T47D (cell line): ENCODE measurements around a stretch of chr10.

DNA sequence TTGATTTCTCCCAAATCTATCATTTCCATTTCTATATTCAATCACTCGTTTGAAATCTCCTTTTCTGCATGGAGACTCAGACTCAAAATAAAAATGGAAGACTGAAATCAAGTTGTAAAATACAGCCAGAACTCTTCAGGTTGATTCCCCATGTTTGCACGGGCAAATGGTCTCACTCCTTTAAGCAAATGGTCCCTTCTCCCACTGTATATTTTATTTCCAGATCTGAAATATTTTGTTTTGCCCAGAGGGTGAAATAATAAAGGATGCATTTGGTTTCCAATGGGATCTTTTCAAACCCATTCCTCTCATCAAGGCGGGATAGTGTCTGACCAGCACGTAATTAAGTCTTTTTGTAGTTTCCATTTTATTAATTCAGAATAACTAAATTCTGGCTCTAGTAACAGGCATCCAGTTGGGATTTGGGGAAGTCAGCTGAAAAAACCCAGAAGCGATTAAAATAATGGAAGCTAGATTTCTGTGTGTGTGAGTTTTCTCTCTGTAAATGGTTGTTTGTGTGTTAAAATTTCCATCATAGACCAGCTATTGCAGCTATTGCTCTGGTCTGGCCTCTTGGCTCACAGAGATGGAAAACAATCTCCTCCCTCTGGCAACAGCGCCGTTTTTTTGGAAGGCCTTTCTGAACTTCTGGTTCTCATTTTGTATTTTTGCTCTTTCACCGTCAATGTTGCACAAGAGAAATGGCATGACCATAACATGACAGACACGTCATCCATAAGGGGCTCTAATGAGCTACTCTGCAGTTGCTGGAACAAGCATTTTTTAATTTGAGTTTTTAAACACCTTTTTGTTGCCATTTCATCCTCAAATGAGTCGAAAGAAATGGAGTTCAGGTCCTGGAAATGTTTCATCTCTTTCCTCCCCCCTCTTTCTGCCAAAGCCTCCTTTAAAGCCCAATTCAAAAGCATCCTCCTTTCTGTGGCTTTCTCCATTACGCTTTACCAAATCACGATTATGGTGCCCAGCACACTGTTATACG lies 91.1 kb downstream of the CUBN start:
- RRBS = no CpG with 5 or more reads among the region's 13 CpGs

DNA sequence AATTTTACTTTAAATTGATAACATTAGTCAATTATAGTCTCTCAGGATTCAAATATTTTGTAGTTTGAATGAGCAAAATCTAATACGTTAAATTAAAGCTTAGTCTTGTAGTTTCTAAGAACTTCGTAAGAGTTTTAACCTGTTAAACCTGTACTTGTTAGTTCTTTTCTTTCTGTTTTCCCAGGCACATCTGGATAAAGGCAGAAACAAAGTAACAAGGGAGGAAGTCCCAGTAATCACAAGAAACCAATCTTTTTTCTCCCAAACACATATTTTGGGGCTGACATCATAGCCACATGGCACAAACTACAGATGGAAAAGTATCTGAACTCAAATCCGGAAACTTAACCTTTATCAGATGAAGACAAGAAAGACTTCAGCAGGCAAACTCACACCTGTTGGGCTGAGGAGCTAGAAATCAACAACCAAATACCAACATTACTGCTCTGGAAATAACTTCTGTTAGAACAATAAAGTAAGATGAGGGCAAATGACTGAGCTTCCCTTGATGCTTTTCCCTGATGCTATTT lies 67.2 kb downstream of the CUBN start:
- RRBS = no CpG with 5 or more reads among the region's 3 CpGs

DNA sequence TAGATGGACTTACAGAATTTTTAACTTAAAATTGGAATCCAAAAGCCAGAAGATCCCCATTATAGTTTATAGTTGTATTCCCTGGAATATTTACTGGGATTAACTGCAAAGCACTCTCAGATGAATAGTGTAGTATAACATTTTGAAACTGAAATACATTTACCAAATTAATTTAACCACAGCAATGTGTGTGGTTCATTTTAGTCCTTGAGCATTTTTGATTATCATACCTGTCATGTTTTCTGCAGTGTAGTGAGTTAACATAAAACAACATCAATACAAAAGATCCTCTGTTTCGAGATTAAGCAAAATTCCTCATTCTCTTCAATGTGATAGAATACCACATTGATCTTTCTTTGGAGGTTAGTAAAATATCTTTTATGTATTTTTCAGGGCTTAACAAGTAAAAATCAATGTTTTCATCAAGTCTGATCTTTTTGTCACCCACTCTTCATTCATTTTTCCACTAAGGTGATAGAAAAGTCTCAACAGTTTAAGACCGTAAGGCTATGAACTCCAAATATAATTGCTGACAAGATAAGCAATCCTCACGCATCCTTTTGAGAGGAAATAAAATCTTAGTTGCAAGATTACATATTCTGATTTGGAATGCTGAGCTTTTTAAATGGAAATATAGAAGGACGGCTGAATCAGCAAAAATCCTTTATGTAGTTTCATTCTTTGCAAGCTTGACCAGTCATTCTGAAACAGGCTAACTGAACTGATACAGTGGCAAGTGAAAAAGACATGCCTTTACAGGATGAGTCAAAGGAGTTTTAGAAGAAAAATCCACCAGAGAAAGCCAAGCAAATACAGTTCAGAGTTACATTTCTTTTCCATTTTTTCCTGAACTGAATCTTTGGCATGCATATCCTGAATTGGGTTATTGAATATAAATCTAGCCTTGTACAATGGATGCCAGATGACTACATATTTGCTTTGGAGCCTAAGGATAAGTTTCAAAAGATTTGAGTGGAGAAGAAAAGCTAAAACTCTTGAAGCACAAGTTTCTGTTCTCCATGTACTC lies 4.1 kb downstream of the VIM start:
- RRBS = no CpG with 5 or more reads among the region's 4 CpGs

GRCh38 chr10:17445331-17446240 lies 8.8 kb downstream of the ST8SIA6 start:
- RRBS = no CpG with 5 or more reads among the region's 8 CpGs

GRCh38 chr10:17744244-17745178 lies 7.5 kb upstream of the TMEM236 start:
- RRBS = no CpG with 5 or more reads among the region's 10 CpGs

- RRBS = no CpG with 5 or more reads among the region's 8 CpGs
Observed at GRCh38 chr10:17784711-17785422, 24.3 kb upstream of the MRC1 start.

DNA sequence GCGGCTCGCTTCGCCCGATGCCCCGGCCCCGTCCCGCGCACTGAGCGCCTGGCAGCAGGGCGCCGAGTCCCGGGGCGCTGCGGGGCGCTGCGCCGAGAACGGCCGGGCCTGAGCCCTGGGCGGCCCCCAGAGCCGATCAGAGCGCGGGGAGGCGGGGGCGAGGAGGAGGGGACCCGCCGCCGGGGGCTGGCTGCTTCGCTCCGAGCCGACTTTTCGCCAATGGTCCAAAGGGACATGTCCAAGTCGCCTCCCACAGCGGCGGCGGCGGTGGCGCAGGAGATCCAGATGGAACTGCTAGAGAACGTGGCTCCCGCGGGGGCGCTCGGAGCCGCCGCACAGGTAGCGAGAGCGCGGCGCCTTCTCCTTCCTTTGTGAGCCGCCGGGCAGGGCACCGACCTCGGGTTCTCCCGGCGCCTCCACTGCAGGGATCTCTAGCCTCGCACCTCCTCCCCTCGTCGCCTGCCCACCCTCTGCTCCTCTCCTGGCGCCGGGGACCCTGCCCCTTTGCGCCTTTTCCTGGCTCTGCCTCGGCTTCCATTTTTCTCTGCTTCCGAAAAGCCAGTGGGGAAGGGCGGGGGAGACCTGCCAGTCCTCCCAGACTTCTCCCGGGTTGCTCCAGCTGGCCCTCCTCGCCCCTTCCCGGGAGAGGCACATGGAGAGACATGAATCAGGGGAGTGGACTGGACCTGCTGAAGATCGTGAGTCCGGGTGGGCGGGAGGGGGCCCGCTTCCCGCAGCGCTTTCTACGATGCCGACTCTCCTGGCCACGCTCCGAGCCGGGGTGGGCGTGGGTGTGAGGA lies 494 bp downstream of the CACNB2 start:
- RRBS = 8% methylated on average over 38 of the region's 79 CpGs

DNA sequence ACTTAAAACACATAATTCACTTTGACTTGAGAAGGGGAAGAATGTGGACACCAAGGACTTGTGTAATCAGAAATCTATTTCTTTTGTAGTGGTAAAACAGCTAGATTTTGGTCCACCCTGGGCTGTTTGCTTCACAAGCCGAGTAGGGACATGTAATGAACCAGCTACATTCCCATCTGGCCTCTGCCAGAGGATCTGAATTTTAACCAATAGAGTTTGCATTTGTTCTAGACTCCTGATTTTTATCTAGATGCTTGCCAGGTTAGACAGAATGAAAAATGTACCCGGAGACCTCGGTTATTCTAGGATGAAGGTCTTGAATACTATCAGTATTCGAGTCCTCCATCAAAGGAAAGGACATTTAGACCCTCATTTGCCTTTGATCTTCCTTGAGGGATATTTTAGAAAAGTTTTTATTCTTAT lies 2.0 kb downstream of the CACNB2 start:
- RRBS = no CpG with 5 or more reads among the region's 4 CpGs

DNA sequence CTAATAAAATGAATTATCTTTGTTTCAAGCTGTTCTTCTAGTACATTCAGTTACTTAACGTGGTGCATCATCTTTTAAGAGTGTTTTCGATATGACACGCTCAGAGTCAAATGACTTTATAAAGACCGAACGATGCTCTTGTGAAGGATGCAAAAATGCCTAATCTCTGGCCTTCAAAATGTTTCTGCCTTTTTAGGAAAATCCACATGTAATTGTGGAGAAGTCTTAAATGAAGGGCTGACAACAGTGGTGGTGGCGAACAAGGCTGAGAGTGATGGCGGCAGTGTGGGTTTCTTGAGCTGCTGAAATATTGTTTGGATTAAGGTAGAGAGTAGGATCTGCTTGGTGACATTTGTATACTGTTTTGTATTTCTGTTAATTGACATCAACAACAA lies 47.5 kb downstream of the CACNB2 start:
- RRBS = no CpG with 5 or more reads among the region's 7 CpGs

GRCh38 chr10:18190243-18191173 lies 50.3 kb downstream of the CACNB2 start:
- RRBS = no CpG with 5 or more reads among the region's 9 CpGs

GRCh38 chr10:18199082-18199831 lies 59.0 kb downstream of the CACNB2 start:
- RRBS = no CpG with 5 or more reads among the region's 4 CpGs

GRCh38 chr10:18568713-18569662 lies 82.4 kb downstream of the NSUN6 start:
- RRBS = no CpG with 5 or more reads among the region's 3 CpGs

DNA sequence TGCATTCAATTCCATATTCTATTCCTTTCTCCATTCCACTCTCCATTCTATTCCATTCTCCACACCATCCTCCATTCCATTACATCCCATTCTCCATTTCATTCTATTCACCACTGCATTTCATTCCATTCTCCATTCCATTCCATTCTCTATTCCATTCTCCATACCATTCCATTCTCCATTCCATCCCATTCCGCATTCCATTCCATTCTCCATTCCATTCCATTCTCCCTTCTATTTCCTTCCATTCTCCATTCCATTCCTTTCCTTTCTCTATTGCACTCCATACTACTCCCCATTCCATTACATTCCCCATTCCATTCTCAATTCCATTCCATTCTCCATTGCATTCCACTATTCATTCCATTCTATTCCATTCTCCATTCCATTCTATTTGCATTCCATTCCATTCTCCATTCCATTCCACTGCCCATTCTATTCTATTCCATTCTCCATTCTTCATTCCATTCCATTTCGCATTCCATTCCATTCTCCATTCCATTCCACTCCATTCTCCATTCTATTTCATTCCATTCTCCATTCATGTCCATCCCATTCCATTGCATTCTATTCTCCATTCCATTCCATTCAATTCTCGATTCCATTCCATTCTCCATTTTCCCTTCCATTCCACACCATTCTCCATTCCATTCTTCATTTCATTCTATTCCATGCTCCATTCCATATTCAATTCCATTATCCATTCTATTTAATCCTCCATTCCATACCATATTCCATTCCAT lies 81.6 kb downstream of the NSUN6 start:
- RRBS = no CpG with 5 or more reads among the region's 3 CpGs

DNA sequence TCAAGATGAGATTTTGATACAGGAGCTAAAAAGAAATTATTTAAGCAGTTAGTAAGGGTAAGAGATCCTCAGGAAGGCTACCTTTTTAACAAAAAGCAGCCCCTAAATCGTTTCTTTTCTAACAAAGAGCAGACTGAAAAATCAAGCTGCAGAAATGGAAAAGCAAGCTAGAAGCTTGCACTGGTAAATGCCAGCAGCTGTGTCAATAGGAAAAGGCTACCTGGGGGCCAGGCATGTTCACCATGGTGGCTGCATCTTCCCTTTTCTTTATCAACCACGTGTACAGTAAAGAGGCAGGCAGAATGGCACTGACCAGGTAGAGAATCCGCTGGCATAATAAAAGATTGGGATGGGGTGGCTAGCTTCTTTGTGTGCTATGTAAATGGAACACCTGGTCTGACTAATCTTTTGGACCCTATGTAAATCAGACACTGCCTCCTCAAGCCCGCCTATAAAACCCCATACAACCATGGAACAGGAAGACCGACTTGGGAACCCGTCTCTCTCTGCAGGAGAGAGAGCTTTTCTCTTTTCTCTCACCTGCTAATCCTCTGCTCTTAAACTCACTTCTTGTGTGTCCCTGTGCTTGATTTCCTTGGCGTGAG lies 93.9 kb downstream of the ARL5B start:
- RRBS = no CpG with 5 or more reads among the region's 7 CpGs

GRCh38 chr10:18910089-18910434 lies 138.5 kb upstream of the MALRD1 start:
- RRBS = no CpG with 5 or more reads among the region's 4 CpGs

DNA sequence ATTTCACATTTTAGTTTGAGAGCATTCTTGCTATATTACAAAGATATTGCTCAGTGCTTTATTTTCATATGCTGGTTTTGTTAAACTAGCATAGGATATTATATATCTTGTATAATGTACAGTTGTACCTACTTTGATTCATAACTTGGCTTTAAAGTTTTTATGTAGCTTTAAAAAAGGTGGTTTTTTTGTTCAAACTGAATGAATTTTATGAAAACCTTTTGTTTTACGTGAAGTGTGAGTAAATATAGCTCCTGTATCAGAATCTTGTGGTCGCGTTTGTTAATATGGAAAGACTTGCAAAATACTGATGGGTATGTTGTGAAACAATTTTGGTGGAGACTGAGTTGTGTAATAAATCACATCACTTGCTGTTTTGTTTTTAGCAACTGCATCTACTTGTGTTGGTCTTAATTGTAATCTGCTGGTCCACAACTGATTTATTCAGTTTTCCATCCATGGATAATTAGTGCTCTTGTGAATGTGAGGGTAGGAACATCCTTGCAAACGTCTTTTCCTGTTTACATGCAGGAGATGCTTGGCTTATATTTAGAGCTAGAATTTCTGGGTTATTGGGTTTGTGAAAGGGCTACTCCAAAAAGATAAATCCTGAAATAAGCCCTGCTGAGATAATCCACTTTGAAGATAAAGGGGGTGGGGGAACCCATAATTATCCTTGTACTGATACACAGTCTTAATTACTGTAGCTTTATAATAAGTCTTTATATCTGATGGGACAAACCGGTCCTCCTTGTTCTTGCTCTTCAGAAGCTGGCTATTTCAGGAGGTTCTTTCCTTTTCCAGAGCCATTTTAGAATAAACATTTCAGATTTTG lies 10.6 kb downstream of the PLXDC2 start:
- RRBS = no CpG with 5 or more reads among the region's 5 CpGs

DNA sequence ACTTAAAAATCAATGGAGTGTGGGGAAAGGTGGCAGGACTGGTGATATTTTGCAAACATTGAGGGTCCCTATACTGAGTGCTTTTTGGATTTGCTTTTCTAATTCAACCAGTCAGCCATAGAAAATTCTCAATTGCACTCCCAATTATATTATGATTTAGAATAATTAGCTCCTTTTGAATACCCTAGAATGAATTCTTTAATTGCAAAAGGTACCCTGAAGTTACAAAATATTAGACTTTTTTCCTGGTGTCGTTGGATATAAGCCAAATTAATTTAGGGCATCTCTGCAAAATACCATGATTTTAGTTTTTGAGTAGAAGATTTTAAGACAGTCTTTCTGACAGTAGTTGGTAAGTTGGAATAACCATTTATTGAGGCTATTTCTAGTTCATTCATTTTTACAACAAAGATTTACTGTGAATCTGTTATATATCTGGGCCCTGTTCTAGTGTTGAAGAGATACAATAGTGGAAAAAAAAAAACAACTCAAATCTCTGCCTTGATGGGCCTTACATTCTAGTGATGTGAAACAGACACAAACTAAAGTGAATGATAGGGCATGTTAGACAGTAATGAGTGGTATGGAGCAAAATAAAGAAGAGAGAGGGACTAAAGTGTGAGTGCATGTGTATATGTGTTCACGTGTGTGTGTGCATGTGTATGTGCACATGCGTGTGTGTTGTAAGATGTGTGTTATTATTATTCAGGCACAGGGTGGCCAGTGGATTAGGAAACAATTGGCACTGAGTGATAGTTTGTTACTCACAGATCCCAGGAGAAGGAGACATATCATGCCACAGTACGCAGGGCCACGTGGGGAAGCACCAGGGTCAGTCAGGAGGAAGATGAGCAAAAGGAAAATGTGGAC lies 89.5 kb downstream of the PLXDC2 start:
- RRBS = no CpG with 5 or more reads among the region's 5 CpGs

DNA sequence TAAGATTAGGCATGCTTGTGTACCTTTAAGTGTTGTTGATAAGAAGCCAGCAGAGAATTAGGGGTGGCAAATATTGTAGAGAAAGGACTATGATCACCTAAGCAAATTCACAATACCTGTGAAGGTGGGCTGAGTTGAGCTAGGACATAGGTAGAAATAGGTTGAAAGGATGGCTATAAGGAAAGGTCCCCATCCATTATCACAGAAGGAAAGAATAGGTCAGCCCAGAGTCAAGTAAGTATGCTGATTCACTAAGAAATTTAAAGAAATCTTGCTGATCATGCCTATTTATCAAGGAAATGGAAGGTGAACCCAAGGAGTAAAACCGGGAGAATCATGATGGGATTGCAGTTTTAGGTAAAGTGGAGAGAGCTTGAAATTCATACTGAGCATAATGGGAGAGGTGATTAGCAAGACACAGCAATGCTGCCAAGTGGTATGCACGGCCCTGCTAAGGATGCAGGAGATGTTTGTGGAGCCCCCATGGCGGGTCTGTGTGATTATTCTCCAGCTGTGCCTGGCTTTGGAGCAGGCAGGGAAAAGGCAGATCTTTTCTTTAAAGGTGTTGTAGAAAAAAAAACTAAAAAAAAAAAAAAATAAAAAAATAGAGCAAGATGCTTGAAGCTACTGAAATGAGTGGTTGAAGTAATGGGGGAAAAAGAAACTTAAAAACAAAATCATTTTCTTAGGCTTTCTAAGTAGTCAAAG lies 399.4 kb downstream of the PLXDC2 start:
- RRBS = no CpG with 5 or more reads among the region's 3 CpGs

- RRBS = no CpG with 5 or more reads among the region's 4 CpGs
Observed at GRCh38 chr10:20253755-20254252, 437.6 kb downstream of the PLXDC2 start.